ENCODE measurements around the gene RRP1.

GRCh38 chr21:43752220-43753062 is 23.7 kb downstream of the CSTB start:
- RRBS: 95% methylated on average over 4 of the region's 32 CpGs

- RRBS: no CpG with 5 or more reads among the region's 5 CpGs
Observed at GRCh38 chr21:43772511-43772869, 3.6 kb downstream of the CSTB start.

DNA sequence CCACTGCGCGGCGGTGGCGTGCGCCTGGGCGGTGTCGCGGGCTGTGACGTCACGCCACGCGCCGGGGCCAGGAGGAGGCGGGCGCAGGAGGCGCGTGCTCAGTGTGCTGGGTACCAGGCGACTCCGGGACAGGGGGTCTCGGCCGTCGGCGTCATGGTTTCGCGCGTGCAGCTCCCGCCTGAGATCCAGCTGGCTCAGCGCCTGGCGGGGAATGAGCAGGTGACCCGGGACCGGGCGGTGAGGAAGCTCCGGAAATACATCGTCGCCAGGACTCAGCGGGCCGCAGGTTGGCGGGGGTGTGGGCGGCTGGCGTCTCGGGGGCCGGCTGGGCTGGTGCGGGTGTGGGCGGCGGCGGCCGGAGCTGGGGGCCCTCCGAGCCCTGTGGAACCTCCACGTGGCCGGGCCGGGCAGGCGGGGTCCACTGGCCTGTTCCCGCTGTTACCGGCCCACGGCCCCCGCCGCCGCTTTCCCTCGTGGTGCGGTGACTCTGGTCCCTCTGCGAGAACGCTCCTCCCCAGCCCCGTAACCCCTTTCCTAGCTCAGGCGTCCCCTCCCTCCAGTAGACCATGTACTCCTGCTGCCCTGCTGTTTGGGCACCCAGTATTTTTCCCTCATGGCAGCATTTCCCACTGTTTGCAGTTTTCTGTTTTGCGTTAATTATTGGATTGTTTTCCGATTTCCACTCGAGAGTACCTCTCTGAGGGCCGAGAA is at the start of gene RRP1:
Gene RRP1, plus strand, starts transcription at position 101 of the 711 bp plus-strand sequence.
- RRBS: 3% methylated on average over 36 of the region's 68 CpGs

- RRBS: no CpG with 5 or more reads among the region's 8 CpGs
Observed at GRCh38 chr21:43901493-43902143, 36.6 kb downstream of the AGPAT3 start.

DNA sequence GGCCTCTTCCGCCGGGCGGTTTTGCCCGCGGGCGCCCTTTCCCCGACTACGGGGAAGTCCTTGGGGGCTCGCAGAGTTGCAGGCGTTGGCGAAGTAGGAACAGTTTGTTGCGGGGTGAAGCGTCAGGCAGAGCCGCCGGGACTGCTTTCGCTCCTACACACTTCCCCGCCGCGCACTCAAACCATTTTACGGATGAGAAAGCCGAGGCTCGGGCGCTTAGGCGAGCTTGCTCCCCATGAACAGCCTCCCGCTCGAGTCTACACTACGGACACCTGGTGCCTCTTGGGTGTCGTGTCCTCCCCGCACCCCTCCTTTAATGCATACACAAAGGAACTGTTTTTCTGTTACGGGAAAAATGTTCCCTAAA is 799 bp downstream of the TRAPPC10 start:
- RRBS: 4% methylated on average over 4 of the region's 30 CpGs

DNA sequence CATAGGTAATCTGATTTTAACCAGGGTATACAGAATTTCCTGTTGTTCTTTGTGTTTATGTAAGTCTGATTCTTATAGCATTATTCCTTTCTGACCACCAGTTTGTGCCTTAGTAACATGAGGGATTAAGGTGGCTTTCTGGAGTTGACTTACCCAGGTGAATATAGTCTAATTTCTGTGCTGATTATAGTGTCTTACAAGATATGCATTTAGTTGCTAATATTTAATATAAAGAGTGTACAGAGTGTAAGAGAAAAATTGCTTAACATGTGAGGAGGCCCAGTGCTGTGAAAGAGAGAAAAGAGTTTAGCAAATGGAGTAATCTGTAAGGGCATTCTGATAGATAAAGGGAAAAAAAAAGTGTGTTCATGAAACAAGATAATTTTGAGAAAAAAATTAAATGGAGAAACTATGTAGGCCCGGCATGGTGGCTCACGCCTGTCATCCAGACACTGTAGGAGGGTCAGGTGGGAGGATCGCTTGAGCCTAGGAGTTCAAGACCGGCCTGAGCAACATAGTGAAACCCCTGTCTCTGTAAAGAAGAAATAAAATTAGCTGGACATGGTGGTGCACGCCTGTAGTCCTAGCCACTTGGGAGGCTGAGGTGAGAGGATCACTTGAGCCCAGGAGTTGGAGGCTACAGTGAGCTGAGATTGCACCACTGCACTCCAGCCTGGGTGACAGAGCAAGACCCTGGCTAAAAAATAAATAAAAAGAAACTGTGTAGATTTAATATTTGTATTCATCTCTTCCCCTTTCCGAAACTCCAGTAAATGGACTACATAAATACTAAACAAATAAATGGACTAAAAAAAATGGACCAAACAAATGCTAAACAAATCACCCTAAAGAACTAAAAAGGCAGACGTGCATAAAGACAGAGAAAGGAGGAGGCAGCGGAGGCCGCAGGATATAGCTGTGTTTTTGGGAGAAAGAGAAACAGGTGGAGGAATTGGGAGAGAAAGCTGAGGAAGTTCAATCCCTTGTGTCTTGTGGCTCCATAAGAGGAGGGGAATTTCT is 21.4 kb downstream of the TRAPPC10 start:
- RRBS: no CpG with 5 or more reads among the region's 9 CpGs

DNA sequence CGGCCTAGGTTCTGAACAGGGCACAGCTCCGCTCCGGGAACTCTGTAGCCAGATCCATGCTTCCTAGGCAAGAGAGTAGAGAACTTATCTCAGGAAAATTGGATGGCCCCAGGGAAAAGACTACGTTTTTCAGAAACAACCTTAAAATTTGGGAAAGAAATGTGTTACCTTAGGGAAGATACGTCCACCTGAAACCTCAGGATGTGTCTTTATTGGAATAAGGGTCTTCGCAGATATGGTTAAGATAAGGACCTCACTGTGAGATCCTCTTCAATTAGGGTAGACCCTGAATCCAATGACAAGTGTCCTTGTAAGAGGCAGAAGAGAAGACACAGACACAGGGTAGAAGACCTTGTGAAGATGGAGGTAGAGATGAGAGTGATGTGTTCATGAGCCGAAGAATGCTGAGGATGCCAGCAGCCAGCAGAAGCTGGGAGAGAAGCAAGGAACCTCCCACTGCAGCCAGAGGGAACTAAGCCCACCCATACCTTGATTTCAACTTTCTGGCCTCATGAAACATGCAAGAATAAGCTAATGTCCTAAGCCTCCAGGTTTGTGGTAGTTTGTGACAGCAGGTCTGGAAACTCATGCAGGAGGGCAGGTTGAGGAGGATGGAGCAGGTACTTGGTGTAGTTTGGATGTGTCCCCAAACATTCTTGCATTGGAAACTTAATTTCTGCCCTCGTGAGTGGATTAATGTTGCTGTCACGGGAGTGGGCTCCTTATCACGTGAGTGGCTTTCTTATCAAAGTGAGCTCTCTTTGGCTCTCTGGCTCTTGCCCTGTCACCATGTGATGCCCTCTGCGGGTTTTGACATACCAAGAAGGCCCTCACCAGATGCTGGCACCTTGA is 22.6 kb downstream of the TRAPPC10 start:
- RRBS: no CpG with 5 or more reads among the region's 11 CpGs

DNA sequence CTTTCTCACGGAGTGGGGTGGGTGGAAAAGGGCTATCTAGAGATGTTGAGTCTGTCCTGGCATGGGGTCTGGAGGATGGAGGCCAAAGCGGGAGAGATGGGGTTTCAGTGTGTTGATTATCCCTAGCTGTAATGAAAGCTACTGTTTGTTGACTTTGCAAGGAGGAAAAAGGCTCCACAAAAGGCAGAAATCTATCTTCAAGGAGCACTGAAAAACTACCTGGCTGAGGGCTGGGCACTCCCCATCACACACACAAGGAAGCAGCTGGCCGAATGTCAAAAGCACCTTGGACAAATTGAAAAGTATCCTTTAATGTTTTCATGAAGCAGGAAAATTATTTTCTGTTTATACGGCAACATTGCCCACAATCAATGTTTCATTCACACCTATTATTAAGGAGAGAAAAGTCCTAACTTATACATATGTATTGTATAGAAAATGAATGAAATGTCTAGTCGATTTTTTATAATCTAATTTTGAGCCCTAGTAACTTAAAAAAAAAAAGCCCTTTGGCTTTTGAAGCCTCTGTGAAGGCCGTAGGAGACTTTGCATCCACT is 27.7 kb upstream of the PWP2 start:
- RRBS: no CpG with 5 or more reads among the region's 6 CpGs

DNA sequence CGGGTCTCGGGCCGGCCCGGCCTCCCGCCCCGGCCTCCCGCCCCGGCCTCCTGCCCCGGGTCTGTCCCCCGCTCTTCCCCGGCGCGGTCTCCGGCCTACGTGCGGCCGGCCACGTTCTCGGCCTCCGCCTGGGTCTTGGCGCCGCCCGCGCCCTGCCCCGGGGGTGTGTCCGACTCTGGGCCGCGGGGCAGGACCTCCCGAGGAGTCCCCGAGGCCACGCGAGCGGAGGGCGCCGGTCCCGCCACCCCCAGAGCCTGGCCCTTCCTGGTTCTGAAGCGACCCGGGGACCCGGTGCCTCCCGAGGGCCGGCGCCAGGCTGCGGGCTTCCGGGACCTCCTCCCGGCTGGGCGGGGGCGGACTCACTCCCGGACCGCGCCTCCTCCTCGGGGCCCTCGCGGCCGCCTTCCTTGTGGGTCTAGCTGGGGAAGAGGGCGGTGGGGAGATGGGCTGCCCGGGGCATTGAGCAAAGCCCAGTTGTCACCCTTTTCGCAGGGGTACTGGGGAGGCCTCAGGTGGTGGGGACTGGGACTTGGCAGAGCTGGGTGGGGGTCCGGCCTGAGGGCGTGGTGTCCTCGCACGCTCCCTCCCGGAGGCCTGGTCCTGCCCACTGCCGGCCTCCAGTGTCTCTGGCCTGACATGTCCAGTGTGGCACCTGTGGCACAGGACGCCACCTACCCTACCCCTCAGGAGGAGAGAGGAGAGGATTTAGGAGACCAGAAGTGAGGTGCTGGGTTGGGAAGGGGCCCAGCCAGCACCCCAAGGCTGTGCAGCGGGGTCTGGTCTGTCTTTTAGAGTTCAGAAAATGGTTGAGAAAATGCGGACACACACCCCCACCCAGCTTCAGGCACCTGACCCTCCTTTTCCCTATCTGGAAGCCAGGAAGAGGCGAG is 673 bp downstream of the PFKL start:
- RRBS: 3% methylated on average over 31 of the region's 67 CpGs

DNA sequence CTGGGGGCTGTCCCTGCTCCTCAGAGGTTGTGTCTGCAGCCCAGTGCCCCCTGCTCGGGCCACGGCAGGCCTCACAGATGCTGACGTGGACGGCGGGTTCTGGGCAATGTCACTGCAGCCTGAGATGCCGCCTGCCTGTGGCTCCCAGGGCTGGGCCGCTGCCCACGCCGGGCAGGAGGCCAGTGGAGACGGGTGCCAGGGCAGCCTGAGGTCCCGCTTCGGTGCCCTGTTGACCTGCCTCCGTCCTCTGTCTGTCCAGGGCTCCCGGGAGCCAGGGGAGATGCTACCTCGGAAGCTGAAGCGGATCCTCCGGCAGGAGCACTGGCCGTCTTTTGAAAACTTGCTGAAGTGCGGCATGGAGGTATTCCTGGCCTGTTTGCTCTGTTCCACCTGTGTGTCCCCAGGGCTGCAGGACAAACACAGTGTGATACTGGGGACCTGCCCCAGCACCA is 16.5 kb upstream of the LRRC3 start:
- RRBS: 15% methylated on average over 4 of the region's 19 CpGs

GRCh38 chr21:44510485-44511031 is 29.4 kb downstream of the KRTAP10-1 start:
- RRBS: 5% methylated on average over 14 of the region's 35 CpGs

DNA sequence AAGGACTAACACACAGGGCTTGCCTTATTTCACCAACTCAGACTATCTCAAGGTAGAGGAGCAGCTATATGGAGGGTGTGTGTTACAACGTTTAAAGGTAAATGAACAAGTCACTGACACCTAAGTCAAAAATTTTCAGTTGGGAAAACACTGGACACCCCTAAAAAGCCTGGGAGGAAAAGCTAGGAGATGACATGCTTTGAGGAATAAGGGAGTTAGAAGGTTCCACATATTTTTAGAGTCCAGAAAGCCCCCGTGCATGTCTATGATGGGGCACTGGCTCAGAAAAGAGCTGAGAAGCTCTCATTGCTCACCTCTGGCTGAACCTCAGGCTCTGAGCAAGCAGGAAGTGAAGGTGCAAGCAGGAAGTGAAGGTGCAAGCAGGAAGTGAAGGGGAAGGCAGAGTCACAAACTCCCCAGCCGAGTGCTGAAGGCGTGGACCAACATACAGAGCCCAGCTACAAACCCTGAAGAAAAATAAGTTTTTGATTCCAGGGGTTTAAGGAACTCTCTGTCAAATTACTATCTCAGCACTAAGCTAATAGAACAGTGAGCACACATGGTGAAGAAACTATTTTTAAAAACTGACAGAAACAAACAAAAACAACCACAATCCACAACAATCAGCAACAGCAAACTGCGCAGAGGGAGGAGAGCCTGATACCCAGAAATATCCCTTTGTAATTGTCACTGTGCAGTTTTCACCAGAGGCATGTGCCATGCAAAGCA is 7.0 kb downstream of the KRTAP10-8 start:
- RRBS: no CpG with 5 or more reads among the region's 5 CpGs

GRCh38 chr21:44903385-44903949 is 17.2 kb downstream of the ITGB2 start:
- RRBS: 91% methylated on average over 5 of the region's 25 CpGs

DNA sequence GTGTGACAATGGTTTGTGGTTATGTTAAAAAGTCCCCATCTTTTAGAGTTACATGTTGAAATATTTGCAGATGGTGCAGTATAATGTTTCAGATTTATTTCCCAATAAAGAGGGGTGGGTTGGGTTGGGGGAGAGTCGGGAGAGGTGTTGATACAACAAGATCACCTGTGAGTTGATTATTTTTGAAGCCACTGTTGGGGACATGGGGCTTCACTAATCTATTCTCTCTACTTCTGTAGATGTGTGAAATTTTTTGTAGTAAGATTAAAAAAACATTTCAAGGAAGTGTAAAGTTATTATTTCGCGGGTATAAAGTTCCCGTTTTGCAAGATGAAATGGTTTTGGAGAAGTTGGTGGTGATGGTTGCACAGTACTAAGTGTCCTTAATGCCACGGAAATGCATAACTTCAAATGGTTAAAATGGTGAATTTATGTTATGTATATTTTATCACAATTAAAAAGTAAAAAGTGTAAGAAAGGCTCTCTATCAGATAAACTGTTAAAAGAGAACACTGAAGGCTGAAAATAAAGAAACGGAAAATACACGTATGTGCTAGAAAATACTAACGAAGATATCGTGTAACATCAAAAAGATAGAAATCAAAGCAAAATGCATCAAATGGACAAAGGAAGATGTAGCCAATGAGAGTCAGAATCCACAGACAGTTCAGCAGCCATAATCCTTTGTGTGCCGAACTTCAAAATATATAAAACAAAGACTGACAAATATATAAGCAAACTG is 2.8 kb upstream of the ITGB2 start:
- RRBS: no CpG with 5 or more reads among the region's 10 CpGs

GRCh38 chr21:44924796-44925491 is 4.2 kb upstream of the ITGB2 start:
- RRBS: no CpG with 5 or more reads among the region's 7 CpGs

DNA sequence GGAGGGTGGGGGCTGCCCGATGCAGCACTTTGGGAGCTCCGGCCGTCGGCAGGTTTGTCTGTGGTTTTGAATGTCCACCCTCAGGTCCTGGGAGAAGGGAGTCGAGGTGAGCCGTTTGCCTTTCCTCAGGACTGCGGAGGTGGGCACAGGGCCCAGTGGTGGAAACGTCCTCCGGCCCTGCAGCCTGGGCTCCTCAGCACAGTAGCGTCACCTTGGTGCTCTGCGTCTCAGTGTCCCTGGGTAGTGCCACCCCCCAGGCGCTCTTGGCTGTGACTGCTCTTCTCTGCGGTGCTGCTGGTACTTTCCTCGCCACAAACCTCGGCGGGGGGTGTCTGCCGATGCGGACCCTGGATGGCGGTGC is 14.6 kb downstream of the SLX9 start:
- RRBS: no CpG with 5 or more reads among the region's 19 CpGs

DNA sequence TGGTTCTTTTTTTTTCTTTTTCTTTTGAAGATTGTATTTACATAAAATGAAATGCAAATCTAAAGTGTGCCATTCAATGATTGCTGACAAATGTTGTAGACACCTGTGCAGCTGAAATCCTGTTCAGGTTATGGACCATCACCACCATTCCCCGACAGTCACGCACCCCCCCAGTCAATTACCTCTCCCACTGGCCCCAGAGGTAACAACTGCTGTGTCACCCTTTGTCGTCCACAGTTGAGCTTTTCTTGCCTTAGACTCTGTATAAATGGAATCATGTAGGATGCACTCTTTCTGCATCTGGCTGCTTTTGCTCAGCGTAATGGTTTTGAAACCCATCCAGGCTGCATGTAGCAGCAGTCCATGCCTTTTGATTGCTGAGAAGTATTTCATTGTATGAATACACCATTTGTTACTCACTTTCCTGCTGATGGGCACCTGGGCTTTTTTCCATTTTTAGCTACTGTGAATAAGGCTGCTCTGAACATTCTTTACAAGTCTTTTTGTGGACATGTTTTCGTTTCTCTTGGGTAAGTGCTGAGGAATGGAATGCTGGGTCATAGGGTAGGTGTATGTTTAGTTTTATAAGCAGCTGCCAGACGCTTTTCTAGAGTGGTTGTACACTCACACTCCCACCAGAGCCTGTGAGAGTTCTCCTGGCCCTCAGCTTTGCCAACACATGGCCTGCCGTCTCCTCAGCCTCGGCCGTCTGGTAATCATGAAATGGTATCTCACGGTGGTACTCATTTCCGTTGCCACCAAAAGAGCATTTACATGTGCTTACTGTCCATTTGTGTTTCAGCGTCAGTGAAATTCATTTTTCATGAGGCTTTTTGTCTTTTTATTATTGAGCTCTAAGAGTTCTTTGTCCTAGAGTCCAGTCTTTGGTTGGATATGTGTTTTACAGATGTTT is 22.6 kb downstream of the SLX9 start:
- RRBS: no CpG with 5 or more reads among the region's 12 CpGs

GRCh38 chr21:44966614-44967161 is 26.9 kb downstream of the SLX9 start:
- RRBS: 0% methylated on average over 2 of the region's 20 CpGs

GRCh38 chr21:44969761-44970525 is 30.1 kb downstream of the SLX9 start:
- RRBS: no CpG with 5 or more reads among the region's 21 CpGs

DNA sequence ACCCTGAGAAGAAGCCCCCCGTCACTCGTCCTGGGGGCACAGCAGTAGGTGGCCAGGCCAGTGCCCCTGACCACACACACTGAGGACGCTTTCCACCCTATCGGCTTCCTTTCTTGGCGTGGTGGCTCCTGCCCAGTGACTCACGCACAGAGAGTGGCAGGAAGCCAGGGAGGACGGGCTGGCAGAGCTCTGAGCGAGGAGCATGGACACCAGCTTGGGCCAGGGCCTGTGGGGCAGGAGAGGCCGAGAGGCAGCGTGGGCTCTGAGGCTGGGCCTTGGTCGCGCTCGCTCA is 61.1 kb downstream of the SLX9 start:
- RRBS: no CpG with 5 or more reads among the region's 13 CpGs